Measurements from ENCODE around the gene LAMTOR3.

GRCh38 chr4:94305168-94305725 is 37.4 kb downstream of the HPGDS start:
- RRBS: no CpG with 5 or more reads among the region's 5 CpGs

- RRBS: no CpG with 5 or more reads among the region's 3 CpGs
Observed at GRCh38 chr4:94533885-94534418, 82.2 kb downstream of the PDLIM5 start.

GRCh38 chr4:94604824-94605237 is 152.9 kb upstream of the BMPR1B start:
- RRBS: no CpG with 5 or more reads among the region's 3 CpGs

GRCh38 chr4:94667502-94668358 is 90.0 kb upstream of the BMPR1B start:
- RRBS: no CpG with 5 or more reads among the region's 4 CpGs

GRCh38 chr4:97148785-97149233 is 994.5 kb downstream of the STPG2 start:
- RRBS: no CpG with 5 or more reads among the region's 7 CpGs

DNA sequence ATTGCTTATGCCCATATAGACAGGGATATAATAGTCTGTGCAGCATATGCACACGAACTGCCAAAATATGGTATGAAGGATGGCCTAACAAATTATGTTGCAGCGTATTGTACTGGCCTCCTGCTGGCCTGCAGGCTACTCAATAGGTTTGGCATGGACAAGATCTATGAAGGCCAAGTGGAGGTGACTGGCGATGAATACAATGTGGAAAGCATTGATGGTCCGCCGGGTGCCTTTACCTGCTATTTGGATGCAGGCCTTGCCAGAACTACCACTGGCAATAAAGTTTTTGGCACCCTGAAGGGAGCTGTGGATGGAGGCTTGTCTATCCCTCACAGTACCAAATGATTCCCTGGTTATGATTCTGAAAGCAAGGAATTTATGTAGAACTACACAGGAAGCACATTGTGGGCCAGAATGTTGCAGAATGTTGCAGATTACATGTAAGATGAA is 117.7 kb downstream of the STPG2 start:
- RRBS: no CpG with 5 or more reads among the region's 5 CpGs

DNA sequence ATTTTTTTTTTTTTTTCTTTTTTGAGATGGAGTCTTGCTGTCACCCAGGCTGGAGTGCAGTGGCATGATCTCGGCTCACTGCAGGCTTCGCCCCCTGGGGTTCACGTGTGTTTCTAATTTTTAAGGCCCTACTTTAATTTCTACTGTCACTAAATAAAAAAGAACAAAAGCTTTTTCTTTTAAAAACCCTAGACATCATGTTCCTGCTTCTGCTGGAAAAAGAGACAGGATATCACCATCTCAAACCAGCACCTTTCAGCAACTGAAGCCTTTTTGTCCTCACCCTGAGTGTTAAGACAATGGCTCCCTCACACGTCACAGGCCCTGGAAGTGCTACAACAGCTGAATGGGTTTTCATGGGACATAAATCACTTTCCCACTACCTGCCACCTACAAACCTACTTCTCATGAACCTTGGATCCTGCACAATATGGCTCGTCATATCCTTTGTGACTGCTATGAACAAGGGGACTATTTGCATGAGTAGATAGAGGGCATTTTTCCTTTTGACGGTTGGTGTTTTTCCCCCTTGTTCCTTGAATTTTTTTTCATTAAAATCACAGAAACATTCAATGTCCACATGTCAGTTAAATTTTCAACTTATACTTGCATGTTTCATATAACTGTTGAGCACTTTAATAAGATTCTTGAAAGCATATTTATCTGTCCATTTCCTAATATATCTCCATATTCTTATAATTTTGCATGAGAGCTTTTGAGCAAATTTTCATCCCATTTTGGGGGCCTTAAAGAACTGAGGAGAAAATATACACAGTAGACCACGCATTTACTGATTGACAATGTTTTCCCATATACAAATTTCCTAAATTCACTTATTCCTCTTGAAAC is 93.5 kb downstream of the TSPAN5 start:
- RRBS: no CpG with 5 or more reads among the region's 7 CpGs

GRCh38 chr4:98625986-98626849 is 32.2 kb downstream of the TSPAN5 start:
- RRBS: no CpG with 5 or more reads among the region's 8 CpGs

- RRBS: no CpG with 5 or more reads among the region's 3 CpGs
Observed at GRCh38 chr4:98661586-98662085, 3.2 kb upstream of the TSPAN5 start.

DNA sequence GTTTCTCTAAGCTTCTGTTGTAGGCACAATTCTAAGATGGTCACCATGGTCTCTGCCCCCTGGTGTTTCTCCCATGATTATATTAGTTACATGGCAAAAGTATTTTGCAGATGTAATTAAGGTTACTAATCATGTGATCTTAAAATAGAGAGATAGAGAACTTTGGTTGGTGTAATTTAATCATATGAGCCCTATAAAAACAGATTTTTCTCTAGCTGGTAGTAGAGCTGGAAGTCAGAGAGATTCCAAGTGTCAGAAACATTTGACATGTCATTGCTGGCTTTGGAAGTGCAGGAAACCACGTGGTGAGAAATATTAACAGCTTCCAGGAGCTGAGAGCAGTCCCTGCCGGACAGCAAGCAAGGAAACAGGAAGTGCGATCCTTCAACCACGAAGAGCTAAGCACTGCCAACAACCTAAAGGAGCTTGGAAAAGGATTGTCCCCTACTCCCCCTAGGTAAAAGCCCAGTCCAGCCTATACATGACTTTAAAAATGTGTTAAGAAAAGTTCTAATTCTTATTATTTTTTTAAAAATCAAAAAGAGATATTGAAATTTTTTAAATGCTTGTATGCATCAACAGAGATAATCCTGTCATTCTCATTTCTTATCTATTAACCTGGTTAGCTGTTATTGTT is 89.7 kb downstream of the EIF4E start:
- RRBS: no CpG with 5 or more reads among the region's 4 CpGs

GRCh38 chr4:98995009-98995596 is 418 bp upstream of the METAP1 start:
- RRBS: 1% methylated on average over 11 of the region's 53 CpGs

DNA sequence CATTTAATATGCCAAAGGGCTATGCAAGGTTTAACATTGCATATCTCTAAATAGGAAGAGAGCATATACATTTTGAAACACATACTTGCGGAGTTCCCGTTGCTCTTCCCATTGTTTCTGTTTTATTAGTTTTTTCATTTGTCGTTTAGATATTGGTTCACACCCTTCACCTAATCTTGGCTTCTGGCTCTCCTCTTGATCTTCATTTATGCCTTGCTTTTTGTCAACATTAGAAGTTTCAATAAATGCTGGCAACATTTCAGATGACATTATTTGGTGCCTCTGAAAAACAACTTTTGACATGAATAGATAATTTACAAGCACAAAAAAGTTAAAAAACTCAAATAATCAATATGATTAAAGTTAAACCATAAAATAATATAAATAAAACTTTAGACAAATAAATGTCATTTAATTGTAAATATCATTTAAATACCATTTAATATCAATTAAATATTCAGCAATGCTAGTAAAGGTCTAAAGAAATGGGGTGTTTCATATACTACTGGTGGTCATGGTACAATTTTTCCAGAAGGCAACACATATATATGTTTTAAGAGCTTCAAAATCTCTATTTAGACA is 4.7 kb downstream of the TRMT10A start:
- RRBS: no CpG with 5 or more reads among the region's 3 CpGs

GRCh38 chr4:99893809-99894865 is at the start of gene LAMTOR3:
Gene LAMTOR3, minus strand, starts transcription at chr4:99894427.
- RRBS: 17% methylated on average over 2 of the region's 51 CpGs

- RRBS: under 1% methylated on average over 20 of the region's 95 CpGs
Observed at GRCh38 chr4:99949431-99950172, 473 bp downstream of the H2AZ1 start.

DNA sequence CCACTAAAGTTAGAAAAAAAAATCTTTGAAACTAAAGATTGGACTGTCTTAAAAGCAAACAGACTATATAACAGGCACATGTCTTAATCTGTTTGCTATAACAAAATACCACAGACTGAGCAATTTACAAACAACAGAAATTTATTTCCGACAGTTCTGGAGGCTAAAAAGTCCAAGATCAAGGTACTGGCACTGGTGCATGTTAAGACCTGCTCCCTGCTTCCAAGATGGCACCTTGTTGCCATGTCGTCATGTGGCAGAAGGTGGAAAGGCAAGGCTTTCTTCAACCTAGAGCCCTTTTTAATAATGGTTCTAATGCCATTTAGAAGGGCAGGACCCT is 72.0 kb upstream of the H2AZ1 start:
- RRBS: no CpG with 5 or more reads among the region's 2 CpGs

DNA sequence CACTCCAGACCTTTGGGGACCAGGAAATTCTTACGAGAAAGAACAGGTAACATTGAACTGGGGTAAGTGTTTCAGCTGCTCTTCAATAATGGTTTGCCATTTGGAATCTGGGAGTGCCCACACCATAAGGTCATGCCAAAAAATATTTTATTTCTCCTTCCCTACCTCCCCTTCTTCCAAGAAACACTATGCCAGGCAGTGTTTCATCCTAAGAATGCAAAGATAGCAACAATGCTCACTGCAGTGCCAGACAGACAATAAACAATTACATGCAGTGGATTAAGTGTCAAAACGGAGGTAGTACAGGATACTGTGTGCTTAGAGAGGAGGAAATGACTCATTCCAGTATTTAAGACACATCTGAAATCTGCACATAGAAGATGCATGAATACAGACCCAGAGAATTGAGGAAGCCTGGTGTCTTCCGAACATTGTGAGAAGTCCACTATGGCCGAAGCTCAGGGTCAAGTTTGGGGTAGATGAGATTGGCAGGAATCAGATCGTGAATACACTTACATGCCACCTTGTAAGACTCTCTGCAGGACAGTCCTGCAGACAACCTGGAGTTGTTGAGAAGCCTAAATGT is 326.4 kb downstream of the PPP3CA start:
- RRBS: no CpG with 5 or more reads among the region's 5 CpGs

DNA sequence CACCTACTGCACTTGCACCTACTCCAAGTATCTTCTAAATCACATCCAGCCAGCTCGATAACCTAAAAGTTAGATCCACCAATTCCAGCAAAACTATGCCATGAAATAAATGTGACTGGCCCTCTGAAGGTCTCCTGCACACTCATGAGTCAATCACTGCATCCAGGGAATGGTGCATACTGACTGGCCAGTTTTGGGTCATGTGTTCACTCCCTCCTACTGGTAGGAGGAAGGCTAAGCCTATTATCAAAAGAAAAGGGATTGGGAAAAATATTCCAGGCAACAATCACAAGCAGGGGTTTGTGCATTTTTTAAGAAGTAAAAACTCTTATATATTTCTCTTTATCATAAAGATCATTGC is 222.0 kb downstream of the PPP3CA start:
- RRBS: no CpG with 5 or more reads among the region's 1 CpG

DNA sequence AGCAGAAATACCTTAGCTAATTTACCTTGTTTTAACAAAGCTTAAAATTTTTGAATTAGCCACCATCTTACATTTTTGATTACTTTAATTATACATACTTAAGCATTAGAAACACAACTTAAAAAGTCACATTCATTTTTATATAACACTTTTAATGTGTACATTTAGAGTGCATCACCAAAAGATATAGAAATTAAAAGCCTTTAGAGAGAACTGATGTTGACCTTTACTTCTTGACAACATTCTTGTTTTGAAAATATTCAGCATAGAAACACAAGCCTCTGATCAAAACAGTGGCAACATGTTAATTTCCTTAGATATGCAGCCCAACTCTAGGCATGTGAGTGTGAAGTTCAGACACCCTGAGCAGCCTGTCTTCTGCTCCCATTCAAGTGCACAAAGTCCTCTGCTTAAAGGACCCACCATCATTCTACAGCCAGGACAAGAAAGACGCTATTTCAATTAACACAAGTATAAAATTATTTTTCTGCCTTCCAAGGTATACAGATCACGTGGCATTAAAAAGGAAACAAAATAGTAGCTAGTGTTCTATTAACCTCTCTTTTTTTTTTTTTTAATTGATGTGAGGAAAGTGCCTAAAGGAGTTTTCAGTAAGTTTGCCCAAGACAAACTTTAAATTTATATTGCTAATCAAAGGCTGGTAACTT is 60.0 kb downstream of the PPP3CA start:
- RRBS: no CpG with 5 or more reads among the region's 2 CpGs

DNA sequence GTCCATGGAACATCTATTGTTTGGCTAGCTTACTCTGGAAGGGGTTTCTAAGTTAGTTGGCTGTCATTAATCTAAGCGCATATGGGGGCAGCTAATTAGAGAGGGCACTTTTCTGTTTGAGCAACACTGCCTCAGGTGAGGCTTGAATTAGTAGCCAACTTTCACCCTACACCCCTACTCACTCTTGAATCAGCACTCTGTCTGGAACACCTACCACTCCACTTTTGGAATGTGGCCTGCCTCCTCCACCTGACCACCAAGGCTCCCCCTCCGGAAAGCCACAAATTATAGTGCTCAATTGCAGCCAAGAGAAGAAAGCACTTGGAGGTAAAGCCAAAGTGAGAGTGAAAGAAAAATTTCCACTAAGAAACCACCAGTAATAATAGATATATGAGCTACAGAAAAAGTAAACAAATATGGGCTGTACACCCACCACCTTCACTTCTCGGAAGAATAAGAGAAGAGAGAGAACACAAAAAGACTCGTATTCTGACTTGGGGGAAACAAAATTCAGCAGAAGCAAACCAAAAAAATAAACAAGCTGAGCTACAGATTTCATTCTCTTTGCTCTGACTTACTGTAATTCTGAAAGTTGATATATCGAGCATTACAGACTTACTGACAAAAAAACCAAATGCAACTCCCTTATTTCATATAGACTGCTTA is 41.1 kb downstream of the PPP3CA start:
- RRBS: no CpG with 5 or more reads among the region's 5 CpGs